Skin of body (tissue), 2 donors: ENCODE results near the gene GIPC2.

GRCh38 chr1:75614645-75615293, 3.9 kb upstream of the SLC44A5 start:
- RAMPAGE, long total RNA: no peak

GRCh38 chr1:75785588-75785932, 496 bp upstream of the RABGGTB start:
- RAMPAGE, long total RNA: no peak

DNA sequence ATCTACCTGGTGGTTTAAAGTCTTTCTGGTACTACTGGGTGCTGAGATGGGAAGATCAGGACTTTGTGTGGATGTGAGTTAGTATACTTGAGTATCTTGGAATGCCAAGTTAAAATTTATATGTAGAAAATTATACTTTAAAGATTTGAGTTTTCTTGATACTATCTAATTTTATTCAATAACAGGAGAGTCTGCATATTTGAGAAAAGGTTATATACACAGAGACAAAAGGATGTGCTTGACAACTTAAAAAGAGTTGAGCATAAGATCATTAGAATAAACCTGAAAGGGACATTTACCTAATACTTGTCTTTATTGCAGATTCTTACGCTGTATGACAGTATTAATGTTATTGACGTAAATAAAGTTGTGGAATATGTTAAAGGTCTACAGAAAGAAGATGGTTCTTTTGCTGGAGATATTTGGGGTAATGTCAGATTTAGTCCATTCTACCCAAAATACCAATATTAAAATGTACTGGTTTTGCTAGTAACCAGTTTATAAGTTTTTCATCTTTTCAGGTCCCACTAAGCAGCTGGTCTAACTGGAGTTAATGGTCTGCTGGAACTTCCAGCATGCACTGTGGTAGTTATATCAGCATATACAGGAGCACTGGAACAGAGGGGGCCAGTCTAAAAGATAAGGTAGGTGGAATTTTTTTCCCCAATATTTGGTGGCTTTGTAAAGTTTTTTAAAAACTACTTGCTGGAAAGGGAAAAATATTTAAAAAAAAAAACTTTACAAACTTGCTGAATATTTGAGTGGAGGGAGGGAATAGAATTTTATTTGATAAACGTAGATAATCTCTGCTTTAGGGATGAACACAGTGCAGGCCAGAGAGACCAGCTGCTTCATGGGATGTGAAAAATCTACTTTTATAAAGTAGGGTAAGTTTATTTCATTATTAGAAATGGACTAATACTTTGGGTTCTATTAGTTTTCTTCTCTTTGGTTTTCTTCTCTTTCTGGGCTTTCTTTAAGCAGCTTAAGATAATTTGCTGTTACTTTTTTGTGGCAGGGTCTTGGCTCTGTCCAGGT, 3.9 kb downstream of the RABGGTB start:
- RAMPAGE, long total RNA: no peak

DNA sequence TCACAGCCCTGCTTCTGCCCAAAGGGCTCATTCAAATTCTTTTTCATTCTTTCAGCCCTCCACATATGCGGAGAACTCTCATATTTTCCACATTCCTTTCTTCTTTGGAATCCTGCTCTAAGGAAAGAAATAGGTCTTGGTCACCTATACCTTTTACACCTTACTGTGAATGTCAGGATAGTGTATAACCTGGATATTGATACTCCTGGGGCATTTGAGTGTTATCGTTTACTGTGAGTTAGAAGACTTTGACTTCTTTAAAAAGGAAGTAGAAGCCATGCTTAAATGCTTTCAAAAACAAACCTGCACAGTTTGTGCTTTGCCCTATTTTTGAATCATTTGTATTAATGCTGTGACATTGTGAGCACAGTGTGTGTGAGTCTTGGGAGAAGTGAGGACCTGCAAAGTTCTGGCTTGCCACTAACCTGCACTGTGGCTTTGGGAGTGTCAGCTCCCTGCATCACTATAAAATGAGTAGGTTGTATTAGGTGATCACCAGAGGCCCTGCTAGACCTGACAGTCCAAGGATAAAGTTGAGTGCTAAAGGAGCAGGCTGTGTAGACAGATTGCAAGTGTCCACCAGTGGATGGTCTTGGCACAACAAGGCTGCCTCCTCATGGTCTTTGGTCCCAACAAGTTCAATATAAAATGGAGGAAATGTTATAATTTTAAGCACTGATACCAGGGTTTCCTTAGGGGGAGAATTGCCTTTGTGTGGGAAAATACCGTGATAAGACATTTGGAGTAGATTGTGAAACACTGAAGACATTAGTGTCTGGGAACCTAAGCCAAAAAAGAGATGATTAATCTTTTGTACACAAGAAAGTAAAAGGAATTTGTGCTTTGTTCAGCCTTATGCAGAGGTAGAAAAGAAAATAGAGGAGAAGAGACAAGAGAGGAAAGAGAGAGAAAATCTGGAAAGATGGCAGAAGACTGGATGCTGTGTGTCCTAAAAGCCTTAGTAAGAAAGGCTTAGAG, 35.8 kb downstream of the ST6GALNAC3 start:
- RAMPAGE, long total RNA: no peak

DNA sequence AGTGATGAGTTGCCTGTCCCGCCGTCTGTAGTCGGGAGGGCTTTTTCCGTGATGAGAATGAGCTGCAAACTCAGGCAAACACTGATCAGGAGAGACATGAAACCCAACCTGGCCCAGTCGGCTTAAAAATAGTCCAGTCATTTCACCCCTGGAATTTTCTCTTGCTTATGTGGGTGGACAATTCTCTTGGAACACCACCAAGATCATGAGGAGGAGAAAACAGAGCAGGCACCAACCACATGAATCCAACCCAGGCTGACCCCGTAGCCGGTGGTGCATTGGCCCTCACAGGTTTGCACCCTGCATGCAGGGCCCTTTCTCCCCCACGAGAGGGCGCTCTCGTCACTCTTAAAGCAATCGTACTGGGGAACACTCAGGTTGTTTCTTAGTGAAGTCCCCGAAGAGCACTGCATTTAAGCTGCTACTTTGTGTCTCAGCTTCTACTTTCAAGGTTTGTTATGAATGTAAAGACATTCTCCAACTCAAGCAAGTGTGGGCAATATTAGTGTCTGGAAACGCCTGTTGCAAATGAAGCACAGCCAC, 79.5 kb downstream of the ST6GALNAC3 start:
- RAMPAGE, long total RNA: no peak

- RAMPAGE, long total RNA: no peak
Observed at GRCh38 chr1:76868918-76869414, 1.7 kb downstream of the ST6GALNAC5 start.

- RAMPAGE, long total RNA: no peak
Observed at GRCh38 chr1:77308849-77309303, 27.1 kb downstream of the AK5 start.

DNA sequence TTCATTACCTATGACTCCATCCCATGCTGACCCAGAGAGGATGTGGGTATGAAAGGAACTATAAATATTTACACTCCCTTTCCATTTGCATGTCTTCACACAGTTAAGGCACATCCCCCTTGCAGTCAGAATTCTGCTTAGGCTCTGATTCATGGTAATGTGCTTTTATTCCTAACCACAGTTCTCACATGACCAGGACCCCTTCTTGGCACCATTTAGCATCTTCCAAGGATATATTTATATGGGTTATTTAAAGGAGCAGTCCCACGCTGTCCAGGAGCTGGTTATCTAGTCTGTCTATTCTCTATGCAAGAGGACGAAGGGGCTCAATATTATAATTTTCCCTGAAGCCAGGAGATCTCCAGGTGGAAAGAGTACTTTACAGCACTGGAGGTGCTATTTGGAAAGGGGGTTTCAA, 89.2 kb downstream of the AK5 start:
- RAMPAGE, long total RNA: no peak

DNA sequence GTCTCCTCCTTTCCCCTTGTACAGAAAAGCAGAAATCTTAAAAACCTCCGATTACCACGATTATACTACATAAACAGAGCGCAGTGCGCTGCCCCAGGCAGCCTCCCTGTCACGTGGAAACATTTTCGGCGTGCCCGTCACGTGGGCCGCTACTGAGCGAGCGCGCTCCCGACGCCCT, 271 bp upstream of the ZZZ3 start:
- RAMPAGE, long total RNA: no peak

GRCh38 chr1:77877418-77877898, 11.0 kb upstream of the NEXN start:
- RAMPAGE, long total RNA: no peak

GRCh38 chr1:77938165-77938480, 40.7 kb downstream of the FUBP1 start:
- RAMPAGE, long total RNA: no peak

DNA sequence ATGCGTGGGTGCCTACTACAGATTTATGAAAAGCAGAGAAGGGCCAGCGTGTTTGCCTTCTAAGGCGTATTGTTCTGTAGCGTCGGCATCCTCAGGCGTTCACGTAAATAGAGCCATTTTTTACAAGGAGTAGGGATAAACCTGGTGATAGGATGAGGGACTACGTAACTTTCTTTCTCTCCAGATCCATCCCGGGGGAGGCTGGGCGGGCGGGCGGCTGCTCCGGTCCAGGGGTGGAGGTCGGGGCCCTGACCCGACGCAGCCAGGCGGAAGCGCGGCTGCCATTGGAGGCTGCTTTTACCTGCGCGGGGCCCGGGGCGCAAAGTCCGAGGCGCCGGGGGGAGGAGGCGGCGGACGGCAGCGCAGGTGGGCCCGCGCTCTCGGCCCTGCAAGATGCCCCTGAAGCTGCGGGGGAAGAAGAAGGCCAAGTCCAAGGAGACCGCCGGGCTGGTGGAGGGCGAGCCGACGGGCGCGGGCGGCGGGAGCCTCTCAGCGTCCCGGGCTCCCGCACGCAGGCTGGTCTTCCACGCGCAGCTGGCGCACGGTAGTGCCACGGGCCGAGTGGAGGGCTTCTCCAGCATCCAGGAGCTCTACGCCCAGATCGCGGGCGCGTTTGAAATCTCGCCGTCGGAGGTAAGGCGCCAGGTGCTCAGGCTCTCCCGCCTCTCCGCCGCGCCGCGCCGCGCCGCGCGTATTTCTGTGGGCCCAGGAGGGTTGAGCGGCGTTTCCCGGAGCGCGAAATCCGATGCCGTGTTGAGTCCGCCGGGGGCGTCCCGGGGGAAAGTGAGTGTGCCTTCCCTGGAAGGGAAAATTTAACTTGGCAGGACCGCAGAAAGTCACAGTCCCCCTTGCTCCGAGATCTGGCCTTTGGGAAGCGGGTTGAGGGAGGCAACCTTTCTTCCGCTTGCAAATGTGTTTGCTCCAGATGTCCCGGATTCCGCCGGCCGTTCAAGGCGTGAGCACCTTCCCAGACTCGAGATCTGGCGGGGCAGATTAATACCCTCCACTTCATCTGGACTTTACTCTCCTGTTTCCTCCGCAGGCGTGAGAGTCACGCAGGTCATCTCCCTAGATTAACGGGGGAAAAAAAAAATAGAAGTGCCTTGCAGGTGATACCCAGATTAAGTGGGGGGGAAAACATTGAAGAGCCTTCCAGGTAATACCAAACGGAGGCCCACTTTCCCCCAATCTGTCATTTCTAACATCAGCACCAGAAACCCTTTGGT, at the start of gene GIPC2:
GIPC2 (plus strand) TSS at position 265 of the 1,226 bp plus-strand sequence.
- RAMPAGE, long total RNA: no peak

GRCh38 chr1:78121672-78122479, 76.1 kb downstream of the GIPC2 start:
- RAMPAGE, long total RNA: no peak

DNA sequence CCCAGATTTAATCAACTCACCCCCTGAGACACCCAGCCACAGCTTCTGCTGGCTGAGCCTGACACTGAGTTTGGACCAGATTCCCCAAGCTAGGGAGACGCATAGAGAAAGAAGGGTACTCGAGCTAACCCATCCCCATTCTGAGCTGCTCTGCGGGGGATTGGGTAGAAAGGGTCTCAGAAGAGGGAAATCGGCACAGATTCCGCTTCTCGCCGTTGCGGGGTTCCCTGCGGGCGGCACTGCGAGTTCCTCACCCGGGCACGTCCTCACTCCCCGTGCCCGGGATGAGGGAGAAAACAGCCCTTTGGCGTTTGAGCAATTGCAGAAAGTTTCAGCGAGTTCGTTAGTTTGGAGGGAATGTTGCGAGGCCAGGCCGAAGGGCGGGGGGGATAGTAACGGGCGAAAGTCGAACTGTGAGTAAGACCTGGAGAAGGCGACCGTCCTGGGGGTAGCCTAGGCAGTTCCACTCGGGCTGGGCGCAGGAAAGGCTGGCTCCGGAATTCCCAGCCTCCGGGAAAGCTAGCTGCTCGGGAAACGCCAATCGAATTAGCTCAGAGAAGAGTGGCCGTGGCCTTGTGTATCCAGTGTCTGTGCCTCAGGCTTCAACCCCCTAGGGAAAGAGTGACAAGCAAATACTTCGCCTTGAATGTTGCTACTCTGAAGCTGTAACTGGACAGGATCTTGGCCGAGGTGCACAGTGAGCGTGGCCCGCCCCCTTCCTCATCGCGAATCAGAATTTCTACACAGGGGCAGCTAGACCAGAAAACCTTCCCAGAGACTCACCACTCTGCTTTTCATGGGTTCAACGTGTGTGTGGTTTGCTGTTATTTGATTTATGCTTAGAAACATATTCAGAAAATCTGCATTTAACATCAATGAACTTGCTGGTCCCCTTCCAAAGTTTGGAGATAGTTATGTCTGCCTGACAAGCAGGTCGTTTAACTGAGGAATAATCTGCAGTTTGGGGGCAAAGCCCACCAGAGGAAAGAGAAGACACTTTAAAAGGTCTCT, 819 bp downstream of the PTGFR start:
- RAMPAGE, long total RNA: no peak

GRCh38 chr1:79004720-79005209, 1.8 kb downstream of the ADGRL4 start:
- RAMPAGE, long total RNA: no peak

GRCh38 chr1:79259251-79259682, 252.7 kb upstream of the ADGRL4 start:
- RAMPAGE, long total RNA: no peak

DNA sequence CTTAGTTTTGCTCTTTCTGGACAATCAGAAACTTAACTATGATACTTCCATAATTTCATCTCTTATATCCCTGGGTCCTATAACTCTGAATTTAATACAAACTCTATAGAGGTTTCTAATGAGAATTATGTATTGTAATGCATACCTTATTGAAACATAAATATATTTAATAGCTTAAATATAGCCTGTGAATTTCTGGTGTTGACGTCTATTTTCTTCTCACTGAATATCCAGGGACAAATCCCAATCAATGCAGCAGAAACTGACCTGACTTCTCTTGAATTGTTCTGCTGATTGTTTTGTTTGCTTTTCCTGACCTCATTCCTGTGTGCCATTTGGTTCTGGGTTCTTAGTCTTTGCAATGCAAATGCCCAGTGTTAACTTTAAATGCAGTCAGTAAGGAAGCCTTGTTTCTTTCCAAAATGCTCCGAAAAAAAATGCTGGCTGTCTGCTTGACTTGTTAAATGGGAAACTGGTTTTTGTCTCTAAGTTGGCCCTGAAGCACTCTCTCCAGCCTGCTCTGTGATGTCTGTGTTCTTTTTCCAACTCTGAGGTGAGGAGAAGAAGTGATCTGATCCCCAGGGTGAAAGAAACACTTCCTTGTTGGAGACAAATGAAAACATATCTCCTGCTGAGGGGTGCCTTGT, 256.1 kb upstream of the ADGRL4 start:
- RAMPAGE, long total RNA: no peak

DNA sequence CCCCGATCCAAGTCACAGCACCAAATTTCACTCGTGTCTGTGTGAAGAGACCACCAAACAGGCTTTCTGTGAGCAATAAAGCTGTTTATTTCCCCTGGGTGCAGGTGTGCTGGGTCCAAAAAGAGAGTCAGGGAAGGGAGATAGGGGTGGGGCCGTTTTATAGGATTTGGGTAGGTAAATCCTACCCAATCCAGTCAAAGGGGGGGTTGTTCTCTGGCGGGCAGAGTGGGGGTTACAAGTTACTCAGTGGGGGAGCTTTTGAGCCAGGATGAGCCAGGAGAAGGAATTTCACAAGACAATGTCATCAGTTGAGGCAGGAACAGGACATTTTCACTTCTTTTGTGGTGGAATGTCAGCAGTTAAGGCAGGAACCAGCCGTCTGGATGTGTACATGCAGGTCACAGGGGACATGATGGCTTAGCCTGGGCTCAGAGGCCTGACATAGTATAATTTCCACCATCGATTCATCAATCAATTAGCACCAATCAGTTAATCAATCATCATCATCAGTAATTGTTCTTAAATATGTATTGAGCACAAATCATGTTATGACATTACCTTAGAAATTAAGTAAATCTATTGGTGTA, 487.2 kb upstream of the ADGRL4 start:
- RAMPAGE, long total RNA: no peak

DNA sequence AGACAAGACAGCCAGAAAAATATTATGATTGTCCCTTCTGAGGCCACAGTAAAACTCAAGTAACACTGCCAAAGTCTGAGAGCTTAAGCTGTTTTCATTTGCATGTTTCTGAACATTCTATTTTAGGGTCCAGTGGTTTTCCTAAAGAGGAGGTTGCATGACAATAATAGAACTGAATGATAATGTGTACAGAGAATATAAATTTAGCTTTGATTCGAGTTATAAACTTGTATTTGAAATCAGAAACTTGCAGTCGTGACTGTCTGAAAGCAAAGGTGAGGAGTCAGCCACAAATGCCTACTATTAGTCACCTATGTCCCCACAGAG, 363.1 kb upstream of the ADGRL2 start:
- RAMPAGE, long total RNA: no peak

- RAMPAGE, long total RNA: no peak
Observed at GRCh38 chr1:81680014-81680367, 120.7 kb upstream of the ADGRL2 start.